Karpas-422 (cell line): Measurements from ENCODE around the gene DYNLT1.

DNA sequence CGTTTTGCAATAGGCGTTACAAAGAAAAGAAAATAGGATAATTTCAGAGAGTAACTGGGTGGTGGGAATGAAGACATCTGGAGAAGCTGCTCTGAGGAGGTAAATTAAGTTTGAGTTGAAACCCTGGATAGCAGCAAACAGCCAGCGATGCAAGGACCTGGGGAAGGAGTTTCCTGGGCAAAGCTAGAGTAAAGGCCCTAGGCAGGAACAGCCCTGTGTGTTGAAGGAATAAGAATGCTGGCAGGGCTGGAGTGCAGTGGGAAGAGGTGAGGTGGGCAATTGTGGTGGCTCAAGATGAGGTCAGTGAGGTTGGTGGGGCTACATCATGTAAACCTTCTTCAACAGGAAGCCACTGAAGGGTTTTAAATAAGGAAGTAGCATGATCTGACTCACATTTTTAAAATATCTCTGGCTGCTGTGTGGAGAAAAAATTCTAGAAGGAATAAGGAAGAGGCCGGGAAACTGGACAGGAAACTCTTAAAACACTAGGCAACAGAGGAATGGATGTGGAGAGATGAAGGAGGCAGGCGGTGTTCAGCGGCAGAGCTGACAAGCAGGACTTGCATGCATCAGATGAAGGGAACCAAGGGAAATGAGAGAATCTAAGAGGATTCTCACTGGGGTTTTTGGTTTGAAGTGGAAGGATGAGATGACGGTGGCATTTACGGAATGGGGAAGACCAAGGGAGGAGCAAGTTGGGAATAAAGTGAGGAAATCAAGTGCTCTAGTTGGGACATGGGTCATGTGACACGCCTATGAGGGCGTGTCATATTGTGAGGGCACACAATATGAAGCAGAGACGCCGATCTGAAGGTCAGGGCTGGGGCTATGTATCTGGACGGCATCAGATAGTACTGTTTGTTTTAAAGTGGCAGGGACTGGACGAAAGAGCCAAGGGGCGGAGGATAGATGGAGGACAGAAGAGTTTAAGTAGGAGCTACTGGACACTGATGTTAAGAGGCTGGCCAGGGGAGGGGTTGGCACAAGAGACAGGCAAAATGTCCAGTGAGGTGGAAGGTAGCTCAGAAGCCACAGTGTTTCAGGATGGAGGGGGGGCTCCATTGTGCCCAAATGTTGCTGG lies 18.3 kb downstream of the TMEM242 start:
- PRO-cap, result no peak
- RAMPAGE, long total RNA, result no peak

DNA sequence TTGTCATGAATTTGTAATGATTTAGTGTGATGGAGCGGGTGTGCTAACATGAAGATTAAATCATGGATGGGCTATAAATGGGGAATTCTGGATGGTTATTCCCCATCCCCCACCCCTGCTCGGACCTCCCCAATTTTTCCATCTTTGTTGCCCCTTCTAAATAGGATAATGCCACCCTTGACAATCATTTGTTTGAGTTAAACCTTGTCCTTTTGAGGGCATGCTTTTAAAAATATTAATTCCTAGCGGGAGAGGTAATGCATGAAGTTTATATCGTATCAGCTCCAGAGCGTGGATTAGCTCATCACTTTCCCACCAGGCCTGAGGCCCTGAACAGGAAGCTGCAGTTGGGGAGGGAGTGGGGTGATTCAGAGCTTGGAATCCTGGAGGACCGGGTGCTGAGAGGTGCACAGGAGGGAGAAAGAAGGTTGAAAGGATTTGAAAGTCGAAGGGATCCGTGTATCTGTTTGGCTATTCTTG lies 24.9 kb downstream of the ZDHHC14 start:
- PRO-cap, result no peak
- RAMPAGE, long total RNA, result no peak

DNA sequence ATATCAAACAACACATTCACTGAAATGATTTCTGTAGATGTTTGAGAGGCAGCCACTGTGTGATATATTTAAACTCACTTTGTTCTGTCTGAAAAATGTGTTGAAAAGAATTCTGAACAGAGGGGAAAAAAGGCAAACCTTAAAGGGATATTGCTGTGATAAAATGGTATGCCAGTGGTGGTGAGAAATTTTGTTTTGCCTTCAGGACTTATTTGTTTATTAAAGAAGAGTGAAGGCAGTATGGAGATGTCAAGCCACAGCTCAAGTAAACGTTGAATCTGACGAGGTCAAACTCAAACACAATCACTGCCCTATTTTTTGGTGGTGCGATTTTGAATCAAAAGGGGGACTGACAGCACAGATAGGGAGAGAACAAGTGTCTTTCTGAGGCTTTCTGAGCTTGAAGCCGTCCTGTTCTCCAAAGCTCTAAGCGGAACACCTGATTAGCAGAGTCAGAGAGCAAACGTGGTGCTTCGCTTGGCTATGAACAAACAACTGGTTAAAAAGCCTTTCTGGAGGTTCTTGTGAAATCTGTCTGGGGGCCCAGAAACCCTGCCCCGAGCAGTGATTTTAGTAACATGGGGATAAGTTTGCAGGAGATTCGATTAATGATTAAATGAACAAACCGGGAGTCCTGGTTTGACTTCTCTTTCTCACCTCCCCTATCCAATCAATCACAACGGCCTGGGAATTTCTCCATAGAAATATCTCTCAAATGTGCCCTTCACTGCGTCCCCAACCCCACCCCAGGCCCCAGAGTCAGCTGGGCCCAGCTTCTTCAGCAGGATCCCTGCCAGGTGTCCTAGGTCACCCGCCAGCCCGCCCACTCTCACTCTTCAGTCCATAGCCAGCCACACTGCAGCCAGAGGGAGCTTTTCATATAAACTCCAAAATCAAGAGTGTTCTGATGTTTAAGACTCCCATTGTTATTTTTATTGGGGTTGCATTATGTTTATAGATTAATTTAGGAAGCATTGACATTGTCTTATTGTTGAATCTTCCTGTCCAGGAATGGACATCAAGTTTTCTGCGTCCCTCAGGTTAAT lies 43.4 kb downstream of the ZDHHC14 start:
- PRO-cap, result no peak
- RAMPAGE, long total RNA, result no peak

DNA sequence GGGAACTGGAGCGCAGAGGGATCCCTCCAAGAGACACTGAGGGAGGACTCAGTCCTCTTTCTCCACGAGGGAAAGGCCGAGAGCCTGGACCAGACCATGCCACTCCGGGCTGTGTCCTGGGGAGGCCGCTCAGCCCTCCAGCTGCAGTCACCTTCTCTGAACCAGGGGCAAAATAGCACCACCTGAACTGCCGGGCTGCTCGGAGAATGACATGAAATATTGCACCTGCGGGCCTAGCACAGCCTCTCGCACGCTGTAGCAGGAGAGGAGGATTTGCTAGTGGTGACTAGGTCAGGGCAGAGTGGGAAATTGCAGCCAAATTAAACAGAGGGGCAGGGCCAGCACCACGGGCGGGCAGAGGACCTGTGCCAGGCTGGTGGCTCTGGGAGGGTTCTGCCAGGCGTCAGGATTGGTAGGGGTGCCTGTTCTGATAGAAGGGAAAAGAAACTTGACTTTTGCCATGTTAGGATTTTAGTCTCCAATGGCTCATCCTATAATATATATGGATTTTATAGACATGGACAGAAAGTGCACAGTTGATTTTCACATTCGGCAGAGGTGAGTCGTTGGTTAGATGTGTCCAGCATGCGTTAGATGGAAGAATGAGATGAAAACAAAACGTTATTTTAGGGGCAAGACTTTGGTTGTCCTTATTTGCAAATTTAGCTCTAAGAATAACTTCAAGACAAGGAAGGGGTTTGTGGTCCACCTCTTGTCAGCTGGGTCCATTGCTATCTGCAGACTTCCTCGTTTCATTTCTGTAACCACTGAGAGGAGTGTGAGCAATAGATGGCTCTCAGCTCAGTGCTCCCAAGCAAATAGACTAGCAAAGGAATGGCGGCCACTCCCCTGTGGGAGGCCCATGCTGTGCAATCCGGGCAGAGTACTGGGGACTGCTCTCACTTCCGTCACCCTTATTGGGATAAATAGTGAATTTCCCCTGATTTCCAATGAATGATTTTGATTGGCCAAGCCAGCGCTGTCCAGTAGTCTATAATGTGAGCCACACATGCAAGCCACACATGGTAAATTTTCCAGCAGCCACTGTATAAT lies 176.3 kb downstream of the ZDHHC14 start:
- PRO-cap, result no peak
- RAMPAGE, long total RNA, result no peak

- PRO-cap, result no peak
- RAMPAGE, long total RNA, result no peak
These were observed 61.4 kb upstream of the SNX9 start for GRCh38 chr6:157761661-157761968.

DNA sequence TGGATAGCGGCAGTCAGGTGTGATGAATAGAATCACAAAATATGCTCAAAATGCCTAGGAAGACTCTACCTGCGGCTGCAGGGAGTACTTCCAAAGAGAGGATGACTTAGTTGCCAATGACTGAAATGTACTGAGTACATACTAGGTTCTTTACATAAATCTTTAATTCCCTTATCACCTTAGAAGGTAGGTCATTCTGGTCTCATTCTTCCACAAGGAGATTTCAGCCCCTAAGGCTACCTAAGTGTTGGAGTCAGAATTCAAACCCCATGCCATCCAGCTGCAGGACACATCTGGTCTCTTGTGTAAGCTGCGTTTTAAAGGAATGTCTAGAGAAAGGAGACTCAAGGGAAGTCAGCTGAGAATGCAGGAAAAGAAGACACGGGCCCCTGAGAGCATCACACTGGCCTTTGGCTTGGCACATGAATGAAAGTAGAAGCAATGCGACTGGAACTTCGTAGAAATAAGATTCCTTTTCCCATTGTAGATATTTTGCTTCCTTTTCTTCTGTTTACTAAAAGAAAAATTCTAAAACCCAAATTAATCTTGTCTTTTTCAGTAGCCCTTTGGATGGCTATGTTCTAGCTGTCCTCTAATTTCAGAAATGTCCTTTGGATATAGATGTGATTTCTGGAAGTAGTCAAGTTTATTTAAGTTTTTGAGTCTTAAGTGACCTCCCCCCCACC lies 76.7 kb upstream of the SYNJ2 start:
- PRO-cap, result no peak
- RAMPAGE, long total RNA, result no peak

GRCh38 chr6:157947784-157948586 lies 33.7 kb upstream of the SYNJ2 start:
- PRO-cap, result no peak
- RAMPAGE, long total RNA, result no peak

- PRO-cap, result no peak
- RAMPAGE, long total RNA, result no peak
These were observed 765 bp upstream of the SYNJ2 start for GRCh38 chr6:157980886-157981310.

- PRO-cap, result no peak
- RAMPAGE, long total RNA, result no peak
These were observed 9.4 kb downstream of the SYNJ2 start for GRCh38 chr6:157991012-157991587.

- PRO-cap, result no peak
- RAMPAGE, long total RNA, result no peak
These were observed 56.0 kb downstream of the SYNJ2 start for GRCh38 chr6:158037643-158038089.

DNA sequence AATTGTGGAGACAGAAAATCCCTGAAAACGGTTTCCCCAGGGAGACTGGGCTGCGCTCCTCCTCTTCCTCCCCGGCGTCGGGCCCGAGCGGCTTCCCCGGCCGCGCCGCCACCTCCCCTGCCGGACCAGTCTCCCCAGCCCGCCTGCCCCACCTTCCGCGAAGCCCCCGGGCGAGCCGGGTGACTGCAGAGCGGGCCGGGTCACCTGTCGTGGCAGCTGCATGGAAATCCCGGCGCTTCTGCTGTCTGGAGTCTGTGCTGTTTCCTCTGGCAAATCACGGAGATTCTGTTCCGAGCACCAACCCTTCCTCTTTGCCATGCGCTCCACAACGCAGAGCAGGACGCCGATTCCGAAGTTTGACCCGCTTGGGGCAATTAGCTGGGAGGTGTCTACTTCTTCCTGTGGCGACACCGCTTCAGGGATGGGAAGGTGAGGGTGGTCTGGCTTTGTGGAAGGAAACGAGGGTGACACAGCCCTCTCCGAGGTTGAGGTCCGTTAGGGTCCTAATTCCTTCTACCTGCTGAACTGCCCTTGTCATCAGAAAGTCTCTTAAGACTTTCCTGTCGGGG lies 64.6 kb downstream of the GTF2H5 start:
- PRO-cap, result no peak
- RAMPAGE, long total RNA, result no peak

DNA sequence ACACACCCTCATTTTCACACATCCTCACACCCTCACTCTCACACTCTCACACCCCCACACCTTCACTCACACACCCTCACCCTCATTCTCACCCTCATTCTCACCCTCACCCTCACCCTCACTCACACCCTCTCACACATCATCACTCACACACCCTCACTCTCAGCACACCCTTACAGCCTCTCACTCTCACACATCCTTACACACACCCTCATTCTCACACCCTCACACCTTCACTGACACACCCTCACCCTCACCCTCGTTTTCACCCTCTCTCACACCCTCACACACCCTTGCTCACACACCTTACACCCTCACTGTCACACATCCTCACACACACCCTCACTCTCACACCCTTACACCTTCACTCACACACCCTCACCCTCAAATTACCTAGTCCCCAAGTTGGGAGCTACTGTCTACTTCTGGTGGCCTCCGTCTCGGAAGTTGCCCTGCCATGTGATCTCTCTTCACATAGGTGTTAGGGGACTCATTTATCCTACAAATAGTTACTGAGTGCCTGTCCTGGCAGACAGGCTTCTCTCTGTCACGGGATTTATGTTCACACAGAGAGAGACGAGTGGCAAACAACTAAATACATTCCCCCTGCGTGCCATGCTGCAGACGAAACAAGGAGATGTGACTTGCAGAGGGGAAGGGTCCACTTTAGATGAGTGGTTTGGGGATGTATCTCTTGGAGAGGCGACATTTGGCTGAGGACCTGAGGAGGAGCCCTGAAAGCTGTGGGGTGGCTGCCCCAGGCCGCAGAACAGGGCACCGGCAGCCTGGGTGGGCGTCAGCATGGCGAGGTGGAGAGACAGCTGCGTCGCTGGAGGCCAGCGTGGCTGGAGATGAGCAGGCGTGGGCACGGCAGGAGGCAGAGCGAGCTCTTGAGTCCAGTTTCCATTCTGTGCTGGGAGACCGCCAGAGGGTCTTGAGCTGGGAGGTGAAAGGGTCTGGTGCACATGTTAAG lies 17.4 kb downstream of the DYNLT1 start:
- PRO-cap, result no peak
- RAMPAGE, long total RNA, result no peak

DNA sequence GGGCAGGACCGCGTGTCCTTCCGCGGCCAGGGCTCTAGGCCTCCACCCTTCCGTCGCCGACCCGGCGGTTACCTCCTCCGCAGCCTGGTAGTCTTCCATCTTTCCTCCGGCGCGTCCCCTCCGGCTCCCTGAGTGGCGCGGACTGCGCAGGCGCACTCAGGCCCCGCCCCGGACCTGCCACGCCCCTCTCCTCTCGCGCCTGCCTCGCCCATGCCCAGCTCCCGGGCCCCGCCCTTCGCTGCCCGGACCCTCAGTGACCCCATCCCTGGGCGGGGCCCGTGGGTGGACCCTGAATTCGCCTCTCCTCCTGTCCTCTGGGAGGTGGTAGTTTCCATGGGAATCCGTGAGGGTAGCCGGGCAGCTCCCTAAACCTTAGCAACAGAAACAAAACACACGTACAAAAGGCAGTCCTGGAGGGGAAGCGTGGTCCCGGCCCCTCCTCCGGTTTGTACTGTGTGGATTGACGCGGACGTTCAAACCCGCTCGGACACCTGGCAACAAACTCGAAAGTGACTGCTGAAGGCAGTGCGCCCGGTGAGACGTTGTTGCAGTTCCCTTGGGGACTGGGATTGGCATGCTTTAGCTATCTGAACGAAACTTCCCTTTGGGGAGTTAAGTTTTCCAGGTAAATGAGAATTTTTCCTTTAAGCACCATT lies at the start of gene DYNLT1:
Gene DYNLT1, minus strand, starts transcription at position 134 of the 656 bp plus-strand sequence.
- PRO-cap, result bidirectional peak, plus-strand start at position 180 of the sequence, minus-strand start at position 116 of the sequence
- RAMPAGE, long total RNA, result no peak

DNA sequence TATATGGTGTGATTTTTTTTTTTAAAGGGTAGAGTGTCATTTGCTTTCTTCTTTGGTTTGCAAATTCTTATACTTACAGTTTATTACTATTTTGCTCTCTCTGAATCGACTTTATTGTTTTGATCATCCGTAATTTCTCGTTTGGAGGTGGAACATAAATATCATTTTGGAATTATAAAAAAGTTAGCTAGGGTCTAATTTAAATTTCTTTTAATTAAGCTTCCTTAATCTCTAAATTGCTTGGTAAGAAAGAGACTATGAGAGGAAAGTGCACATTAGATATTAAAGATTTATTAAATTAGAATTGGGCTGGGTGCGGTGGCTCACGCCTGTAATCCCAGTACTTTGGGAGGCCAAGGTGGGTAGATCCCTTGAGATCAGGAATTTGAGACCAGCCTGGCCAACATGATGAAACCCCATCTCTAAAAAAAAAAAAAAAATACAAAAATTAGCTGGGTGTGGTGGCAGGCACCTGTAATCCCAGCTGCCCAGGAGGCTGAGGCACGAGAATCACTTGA lies 559 bp downstream of the SYTL3 start:
- PRO-cap, result no peak
- RAMPAGE, long total RNA, result no peak

DNA sequence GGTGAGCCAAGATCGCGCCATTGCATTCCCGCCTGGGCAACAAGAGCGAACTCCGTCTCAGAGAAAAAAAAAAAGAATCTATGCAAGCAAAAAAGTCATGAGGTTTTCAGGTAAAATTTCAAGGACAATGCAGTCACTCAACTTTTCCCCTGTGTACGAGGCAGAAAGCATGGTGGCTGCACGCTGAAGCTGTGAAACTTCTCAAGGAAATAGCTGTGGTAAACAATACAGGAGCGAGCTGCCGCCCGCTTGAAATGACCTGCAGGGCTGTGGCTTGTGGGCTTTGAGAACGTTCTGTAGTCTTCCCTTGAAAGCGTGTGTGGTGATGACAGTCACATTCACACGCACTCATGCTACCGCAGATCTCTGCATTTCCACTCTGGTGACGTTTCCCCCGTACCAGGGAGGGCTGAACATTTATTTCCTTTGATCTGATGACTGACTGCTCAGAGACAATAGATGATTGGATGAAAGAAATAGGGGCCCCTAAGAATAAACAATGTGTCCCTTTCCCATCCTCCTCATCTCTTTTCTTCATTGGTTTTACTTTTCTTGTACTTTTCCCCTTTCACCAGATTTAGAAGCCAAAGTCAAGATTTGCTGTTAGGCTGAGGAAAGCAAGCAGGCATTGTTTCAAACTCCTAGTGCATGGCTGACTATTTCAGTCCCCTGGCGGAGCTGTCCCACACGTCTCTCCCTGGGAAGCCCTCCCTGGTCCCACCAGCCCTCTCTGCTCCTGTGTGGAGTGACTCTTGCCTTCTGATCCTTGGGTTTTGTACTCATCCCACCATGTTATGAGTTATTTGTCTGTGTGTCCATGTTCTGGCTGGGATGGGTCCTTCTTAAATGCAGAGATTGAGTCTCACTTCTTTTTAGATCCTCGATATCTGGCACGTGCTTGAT lies 3.8 kb downstream of the SYTL3 start:
- PRO-cap, result no peak
- RAMPAGE, long total RNA, result no peak

- PRO-cap, result no peak
- RAMPAGE, long total RNA, result no peak
These were observed 36.4 kb downstream of the SYTL3 start for GRCh38 chr6:158686158-158686750.

DNA sequence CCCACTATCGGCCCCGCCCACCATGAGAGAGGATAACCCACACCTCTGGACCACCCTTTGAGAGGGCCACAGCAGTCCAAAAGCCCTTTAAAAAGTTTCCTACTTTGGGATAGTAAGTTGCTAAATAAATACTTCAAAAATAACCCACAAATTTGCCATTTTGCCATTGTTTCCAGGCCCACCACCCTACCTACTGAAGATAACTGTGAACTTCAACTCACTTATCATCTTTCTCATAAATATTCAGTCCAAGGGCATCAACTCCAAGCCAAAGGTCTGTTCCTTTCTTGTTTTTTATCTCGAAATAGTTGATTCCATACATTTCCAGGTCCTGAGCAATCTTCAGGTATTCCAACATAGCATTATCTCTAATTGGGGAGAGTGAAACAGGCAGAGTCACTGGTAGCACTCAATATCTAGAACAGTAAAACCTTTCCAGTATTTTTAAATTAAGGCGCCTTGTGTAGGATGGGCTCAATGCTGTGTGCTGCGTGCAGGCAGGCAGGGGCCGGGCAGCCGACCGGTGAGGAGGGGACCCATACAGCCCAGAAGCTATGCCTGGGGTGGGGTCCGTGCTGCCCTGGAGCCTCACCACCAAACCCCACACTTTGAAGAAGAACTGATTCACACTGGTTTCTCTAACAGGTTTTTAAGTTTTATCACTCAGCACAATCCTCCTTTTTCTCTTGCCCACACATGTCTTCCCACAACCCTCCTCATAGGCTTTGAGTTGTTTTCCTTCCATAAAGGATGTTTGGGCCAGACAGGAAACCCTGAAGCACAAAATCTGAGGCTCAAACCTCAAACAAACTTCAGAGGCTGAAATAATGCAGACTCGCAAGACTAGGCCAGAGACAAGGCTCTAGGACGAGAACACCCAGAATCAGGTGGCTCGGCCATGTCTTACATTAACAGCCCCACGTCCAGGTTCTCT lies 35.6 kb downstream of the EZR start:
- PRO-cap, result no peak
- RAMPAGE, long total RNA, result no peak

GRCh38 chr6:158799261-158799979 lies 19.7 kb downstream of the EZR start:
- PRO-cap, result no peak
- RAMPAGE, long total RNA, result no peak

DNA sequence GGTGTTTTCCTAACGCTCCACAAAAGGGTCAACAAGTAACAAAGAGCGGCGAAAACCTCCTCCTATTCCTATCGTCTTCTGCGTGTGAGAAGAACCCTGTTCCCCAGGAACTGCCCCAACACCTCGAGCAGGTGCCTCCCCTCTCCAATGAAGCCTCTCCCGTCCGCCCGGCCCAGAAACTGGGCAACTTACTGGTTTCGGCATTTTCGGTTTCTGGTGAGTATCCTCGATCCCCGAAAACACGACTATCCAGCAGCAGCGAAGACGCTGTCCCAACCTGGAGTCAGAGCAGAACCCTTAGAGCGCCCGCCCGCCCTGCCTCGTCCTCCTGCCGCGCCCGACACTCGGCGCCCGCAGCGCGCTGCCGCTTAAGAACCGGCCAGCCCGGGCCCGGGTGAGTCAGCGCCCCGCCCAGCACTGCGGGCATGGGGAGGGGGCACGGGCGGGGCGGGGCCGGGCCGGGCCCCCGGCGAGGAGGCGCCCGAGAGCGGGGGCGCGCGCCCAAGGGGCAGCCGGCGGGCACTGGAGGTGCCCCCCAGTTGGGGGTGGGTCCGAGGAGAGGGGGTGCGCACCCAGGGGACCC lies 1.2 kb downstream of the EZR start:
- PRO-cap, result bidirectional peak, plus-strand start at position 538 of the sequence, minus-strand start at position 346 of the sequence
- RAMPAGE, long total RNA, result start-site peak on the minus strand centred at position 340 of the sequence, 59 bp wide, 63 and 81 reads in 2 replicates

GRCh38 chr6:158894144-158894667 lies 75.0 kb upstream of the EZR start:
- PRO-cap, result no peak
- RAMPAGE, long total RNA, result no peak